NCI-H460 (cell line): ENCODE measurements around a stretch of chr12.

RAMPAGE:
- cytosol, long total RNA, result no peak
- long total RNA, result no peak
- nucleus, long total RNA, result no peak
Observed at GRCh38 chr12:116261627-116262218, 15.8 kb downstream of the MED13L start.

DNA sequence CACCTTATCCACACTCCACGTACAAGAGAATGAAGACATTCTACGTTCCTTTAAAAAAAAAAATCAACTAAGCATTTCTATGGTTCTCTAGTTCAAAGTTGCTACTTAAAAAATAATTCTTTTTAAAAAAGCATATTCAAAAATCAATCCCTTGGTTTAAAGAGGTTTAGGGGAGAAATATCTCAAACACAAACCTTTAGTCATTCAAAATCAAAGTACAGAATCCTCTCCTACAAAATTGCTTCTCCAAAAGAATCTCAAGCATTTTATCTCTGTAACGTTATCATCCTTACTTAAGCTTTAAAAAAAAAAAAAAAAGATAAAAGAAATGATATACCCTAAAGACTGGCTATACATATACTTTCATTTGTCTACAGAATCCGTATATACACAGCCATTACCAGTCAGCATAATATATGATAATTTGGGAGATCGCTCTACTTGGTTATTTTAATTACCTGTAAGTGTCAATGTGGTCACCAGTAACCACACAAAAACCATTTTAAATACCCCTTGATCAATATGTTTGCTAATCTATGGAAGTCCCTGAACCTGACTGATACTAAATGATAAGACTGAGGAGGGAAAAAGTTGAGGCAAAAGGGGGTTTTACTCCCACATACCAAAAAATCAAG lies 2.7 kb downstream of the MED13L start:
RAMPAGE:
- cytosol, long total RNA, result no peak
- long total RNA, result no peak
- nucleus, long total RNA, result no peak

DNA sequence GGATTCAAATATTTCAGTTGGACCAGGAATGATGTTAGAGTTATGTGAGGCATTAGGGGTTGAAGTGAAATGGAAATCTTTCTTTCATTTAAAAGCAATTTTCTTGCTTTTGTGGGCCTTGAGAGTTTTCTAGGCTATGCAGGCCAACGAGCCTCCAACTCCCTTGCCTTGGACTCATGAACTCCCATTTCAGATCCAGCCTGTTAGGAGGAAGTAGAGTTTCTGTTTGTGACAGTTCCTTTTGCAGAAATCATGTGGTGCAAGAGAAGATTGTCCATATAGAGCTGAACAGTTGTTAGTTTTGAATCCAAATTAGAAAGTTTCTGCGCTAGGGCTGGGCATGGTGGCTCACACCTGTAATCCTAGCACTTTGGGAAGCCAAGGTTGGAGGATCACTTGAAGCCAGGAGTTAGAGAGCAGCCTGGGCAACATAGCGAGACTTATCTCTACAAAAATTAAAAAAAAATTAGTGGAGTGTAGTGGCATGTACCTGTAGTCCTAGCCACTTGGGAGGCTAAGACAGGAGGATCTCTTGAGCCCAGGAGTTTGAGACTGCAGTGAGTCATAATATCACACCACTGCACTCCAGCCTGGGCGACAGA lies 47.3 kb upstream of the MED13L start:
RAMPAGE:
- cytosol, long total RNA, result no peak
- long total RNA, result no peak
- nucleus, long total RNA, result no peak

GRCh38 chr12:116366231-116366894 lies 88.9 kb upstream of the MED13L start:
RAMPAGE:
- cytosol, long total RNA, result no peak
- long total RNA, result no peak
- nucleus, long total RNA, result no peak

DNA sequence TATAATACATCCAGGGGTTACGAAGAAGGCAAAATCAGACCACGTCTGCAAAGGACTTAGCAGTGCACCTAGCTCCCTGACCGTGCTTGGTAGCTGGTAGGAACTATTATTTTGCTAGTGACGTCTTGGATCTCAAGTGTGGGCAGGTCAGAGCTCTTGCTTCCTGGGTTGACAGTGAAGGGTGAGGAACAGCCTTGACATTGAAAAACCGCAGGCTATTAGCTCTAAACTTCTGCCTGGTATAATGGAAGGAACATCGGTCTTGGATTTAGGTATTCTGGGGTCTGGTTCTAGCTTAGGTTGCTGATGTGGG lies 89.4 kb upstream of the MED13L start:
RAMPAGE:
- cytosol, long total RNA, result no peak
- long total RNA, result no peak
- nucleus, long total RNA, result no peak

GRCh38 chr12:116384966-116385235 lies 107.4 kb upstream of the MED13L start:
RAMPAGE:
- cytosol, long total RNA, result no peak
- long total RNA, result no peak
- nucleus, long total RNA, result no peak

GRCh38 chr12:116455402-116456643 lies 103.4 kb upstream of the MAP1LC3B2 start:
RAMPAGE:
- cytosol, long total RNA, result no peak
- long total RNA, result no peak
- nucleus, long total RNA, result no peak

GRCh38 chr12:116551693-116552186 lies 7.4 kb upstream of the MAP1LC3B2 start:
RAMPAGE:
- cytosol, long total RNA, result no peak
- long total RNA, result no peak
- nucleus, long total RNA, result no peak

GRCh38 chr12:116620281-116620776 lies 61.1 kb downstream of the MAP1LC3B2 start:
RAMPAGE:
- cytosol, long total RNA, result no peak
- long total RNA, result no peak
- nucleus, long total RNA, result no peak

DNA sequence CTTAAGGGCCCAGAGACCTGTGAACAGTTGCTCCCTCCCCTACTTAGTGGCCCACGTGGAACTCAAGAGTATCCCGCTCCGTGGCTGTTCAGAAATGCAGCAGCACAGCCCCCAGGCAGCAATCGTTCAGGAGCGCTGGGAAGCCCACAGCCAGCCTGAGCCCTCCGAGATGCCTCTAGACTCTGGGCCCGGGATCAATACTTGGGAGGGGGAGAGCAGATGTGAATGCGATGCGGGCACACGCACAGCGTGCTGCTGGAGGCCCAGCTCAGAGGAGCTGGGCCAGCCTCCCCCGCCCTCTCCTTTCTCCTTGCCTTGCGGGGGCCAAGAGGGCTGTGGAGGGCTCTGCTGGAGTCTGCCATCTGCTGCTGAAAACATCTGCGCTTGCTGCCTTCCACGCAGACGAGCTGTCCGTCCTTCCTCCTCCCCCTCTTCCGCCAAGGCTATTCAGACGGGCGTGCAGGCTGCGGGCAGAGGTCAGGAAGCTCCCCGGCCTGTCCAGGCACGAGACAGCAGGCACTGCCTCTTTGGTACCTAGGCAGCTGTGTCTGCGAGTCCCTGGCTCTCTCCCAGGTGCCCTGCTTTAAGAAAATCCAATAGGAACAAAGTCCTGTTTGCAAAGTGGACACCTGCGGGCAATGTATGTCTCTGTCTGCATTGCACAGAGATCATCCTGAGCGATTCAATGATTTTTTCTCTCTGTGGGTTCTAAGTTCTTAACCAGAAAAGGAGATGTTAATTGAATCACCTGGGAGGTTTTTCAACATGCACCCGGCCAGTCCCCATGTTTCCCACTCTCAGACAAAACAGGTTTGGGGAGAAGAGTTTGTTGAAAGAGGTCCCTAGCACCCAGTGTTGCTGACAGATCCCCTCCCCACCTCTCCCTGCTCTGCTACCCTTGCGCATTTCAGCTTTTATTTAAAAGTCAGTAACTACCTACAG lies 75.1 kb downstream of the SPRING1 start:
RAMPAGE:
- cytosol, long total RNA, result no peak
- long total RNA, result no peak
- nucleus, long total RNA, result no peak

RAMPAGE:
- cytosol, long total RNA, result no peak
- long total RNA, result no peak
- nucleus, long total RNA, result no peak
Observed at GRCh38 chr12:116665646-116666113, 72.2 kb downstream of the SPRING1 start.

GRCh38 chr12:116821089-116821872 lies 60.0 kb downstream of the HRK start:
RAMPAGE:
- cytosol, long total RNA, result no peak
- long total RNA, result no peak
- nucleus, long total RNA, result no peak

GRCh38 chr12:116975100-116975870 lies 64.5 kb downstream of the FBXW8 start:
RAMPAGE:
- cytosol, long total RNA, result no peak
- long total RNA, result no peak
- nucleus, long total RNA, result no peak

RAMPAGE:
- cytosol, long total RNA, result no peak
- long total RNA, result no peak
- nucleus, long total RNA, result no peak
Observed at GRCh38 chr12:116996016-116996600, 85.4 kb downstream of the FBXW8 start.

DNA sequence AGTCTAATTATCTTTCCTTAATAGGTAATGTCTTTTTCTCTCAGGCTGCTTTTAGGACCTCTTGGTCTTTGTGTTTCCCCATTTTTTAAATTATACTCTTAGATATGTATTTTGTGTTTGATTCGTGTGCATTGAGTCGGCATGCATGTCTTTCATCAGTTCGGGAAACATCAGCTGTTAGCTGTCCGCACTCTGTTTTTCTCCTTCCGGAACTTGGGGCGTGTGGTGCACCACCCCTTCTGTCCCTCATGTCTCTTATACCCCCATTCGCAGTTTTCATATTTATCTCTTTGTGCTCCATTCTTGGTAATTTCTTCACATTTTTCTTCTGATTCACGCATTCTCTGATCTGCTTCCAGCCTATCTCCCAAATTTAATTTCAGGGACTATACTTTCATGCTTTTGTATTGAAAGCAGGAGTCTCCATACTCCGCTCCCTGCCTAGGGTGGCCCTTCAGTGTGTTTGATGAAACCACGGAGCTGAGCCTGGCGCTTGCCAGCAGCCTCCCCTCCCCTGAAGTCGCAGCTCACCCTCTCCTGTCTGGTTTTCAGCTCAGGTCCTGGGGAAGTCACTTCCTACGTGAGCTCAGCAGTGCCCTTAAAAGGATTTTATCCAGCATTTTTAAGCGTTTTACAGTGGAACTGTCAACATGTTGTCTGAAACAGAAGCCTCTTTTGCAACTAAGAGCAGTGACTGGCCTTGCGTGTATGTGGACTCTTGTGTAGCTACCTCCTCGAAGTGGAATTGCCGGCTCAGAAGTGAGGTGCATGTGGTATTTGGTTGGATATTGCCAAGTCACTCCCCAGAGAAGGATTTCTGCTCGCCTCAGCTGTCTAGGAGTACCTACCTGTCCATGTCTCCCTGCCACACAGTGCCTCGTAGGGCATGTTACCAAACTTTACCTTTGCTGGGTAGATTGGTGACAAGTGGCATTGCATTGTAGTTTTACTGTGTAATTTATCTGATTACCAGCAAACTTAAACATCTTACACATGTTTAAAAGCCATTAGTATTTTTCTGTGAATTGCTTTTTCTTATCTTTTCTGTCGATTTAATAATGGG lies 78.6 kb downstream of the TESC start:
RAMPAGE:
- cytosol, long total RNA, result no peak
- long total RNA, result no peak
- nucleus, long total RNA, result no peak

DNA sequence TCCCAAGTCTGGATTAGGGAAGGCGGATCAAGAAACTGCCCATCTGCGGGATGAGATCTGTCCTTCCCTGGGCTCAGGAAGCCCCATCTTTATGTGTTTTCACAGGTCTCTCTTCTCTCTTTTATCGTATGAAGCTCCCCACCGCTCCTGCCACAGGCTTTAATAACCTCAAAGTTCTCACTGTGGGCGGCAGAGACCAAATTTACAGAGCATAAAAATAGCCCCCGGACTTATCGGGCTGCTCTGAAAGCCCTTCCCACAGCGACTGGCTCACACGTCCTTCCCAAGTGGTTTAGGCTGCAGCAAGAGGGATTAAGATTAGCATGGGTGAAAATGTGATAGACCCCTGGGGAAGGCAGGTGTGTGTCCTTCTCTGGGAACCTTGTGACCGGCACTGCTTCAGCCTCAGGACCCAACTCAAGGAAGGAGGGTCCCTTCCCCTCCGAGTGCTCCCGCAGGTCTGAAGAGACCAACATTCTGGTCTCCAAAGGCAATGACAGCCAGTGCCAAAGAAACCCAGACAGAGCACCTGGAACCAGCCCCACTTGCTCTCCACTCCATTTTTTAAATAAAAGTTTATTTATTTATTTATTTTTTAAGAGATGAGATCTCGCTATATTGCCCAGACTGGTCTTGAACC lies 47.7 kb downstream of the TESC start:
RAMPAGE:
- cytosol, long total RNA, result no peak
- long total RNA, result no peak
- nucleus, long total RNA, result no peak

RAMPAGE:
- cytosol, long total RNA, result no peak
- long total RNA, result no peak
- nucleus, long total RNA, result no peak
Observed at GRCh38 chr12:117169398-117170081, 20.7 kb downstream of the FBXO21 start.

DNA sequence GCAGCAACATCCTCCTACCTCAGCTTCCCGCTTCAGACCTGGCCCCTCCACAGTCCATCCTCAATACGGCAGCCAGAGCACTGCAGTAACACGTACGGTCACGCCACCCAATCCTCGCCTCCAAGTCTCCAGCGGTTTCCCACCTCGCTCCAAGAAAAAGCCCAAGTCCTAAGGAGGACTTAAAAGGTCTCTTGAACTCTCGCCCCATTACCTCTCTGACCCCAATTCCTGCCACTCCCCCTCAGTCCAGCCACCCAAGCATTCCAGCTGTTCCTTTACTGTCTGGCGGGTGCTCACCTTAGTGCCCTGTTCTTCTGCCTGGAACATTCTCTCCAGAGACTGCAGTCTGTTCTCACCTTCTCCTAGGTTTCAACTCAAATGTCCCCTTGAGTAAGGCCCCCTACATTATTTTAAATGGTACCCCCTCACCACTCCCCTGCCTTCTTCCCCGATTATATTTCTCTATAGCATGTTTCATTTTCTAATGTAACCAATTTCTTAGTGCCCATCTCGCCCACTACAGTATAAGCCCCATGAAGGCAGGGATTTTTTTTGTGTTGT lies 11.8 kb downstream of the FBXO21 start:
RAMPAGE:
- cytosol, long total RNA, result no peak
- long total RNA, result no peak
- nucleus, long total RNA, result no peak

GRCh38 chr12:117439439-117440225 lies 78.2 kb upstream of the NOS1 start:
RAMPAGE:
- cytosol, long total RNA, result no peak
- long total RNA, result no peak
- nucleus, long total RNA, result no peak

GRCh38 chr12:117533630-117534084 lies 172.2 kb upstream of the NOS1 start:
RAMPAGE:
- cytosol, long total RNA, result no peak
- long total RNA, result no peak
- nucleus, long total RNA, result no peak